Metastatic Lung Carcinoma in the Adrenal Gland (tissue), 1 donor: ENCODE measurements around a stretch of chr11.

DNA sequence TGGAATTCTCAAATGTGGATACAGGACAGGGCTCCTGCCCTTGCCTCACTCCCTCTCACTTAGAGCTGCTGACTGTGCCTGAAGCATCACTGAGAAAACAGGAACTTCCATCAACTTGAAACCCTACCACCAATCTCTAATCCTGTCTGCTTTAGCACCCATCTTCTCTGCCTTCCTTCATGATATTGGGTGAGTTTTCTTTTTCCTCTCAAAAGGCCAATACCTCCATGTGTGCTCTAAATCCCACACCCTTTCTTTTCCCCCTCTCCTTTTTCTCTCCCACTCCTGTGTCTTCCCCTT is 14.5 kb upstream of the UCP3 start:
- PRO-cap = no peak

DNA sequence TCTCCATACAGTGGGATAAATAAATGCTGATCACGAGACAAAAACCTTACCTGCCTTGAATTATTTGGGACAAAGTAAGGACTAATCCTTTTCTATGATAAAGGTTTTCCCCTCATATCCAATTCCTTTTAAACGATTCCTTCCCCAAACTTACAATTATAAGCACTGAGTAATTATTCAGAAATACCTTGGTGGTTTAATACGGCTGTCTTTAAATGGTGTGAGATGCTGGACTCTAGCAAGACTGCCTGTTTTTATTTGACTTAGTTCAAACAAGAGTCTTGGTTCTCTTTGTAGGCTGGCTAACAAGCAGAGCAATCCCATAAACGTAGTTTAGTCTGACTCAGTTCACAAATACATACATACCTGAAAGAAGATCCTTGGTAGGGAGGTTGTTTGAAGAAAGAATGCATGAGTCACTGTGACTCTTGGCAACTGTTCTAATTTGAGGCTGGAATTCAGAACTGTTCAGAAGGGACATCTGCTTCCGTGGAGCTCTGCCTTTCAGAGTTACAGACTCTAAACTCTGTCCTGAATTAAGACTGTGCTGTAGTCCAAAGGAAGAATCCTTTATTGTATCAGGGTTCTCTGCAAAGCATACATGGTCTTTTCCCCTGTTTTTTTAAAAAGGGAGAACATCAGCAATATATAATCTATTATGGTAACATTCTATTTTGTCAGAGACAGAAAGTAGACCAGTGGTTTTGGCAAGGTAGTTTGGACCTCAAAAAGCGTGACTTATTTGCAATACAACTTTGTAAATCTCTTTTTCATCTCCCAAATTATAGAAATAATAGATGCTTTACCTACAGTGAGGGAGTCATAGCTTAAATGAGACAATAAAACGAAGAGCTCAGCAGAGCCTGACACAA is 32.2 kb downstream of the C2CD3 start:
- PRO-cap = bidirectional peak, plus-strand start at position 471 of the sequence, minus-strand start at position 335 of the sequence

GRCh38 chr11:74257903-74258411 is 53.5 kb downstream of the P4HA3 start:
- PRO-cap = no peak

DNA sequence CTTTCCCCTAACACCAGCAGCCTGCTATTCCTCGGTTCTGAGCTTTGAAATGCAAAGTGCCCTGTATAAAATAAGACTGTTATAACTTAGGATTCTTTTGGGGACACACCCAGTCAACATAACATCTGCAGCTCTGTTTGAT is 1.4 kb downstream of the RNF169 start:
- PRO-cap = no peak

GRCh38 chr11:75168361-75169093 is 17.6 kb downstream of the SLCO2B1 start:
- PRO-cap = no peak

- PRO-cap = no peak
Observed at GRCh38 chr11:75261915-75262327, 21.3 kb downstream of the TPBGL start.

DNA sequence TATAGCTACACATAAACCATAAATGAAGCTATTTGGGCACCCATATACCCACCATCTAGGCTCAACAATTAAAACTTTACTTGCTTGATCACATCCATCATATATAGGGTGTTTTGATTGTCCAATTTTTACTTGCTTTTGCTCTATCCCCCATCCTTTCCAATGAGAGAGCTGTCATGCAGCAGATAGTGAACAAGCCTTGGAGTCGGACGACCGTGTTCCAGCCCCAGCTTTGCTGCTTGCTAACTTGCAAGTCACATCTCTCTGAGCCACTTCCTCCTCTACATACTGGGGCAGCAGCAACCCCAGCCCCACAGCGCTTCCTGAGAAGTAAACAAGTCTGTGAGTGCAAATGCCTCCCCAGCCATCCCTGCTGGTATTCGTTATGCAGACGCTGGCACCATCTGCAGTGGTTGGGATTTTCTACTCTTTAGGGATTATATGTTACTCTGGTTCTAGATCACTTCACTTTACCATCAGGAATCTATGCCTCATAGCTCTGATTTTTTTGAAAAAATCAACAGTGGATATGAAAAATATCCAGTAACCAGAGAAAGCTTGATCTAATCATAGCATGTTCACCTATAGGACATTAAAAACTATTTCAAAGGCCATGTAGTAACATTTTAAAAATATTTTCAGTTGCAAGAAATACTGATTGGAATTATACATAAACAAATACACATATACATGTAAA is 35.0 kb downstream of the TPBGL start:
- PRO-cap = no peak

GRCh38 chr11:75327901-75328560 is 23.4 kb downstream of the ARRB1 start:
- PRO-cap = no peak

DNA sequence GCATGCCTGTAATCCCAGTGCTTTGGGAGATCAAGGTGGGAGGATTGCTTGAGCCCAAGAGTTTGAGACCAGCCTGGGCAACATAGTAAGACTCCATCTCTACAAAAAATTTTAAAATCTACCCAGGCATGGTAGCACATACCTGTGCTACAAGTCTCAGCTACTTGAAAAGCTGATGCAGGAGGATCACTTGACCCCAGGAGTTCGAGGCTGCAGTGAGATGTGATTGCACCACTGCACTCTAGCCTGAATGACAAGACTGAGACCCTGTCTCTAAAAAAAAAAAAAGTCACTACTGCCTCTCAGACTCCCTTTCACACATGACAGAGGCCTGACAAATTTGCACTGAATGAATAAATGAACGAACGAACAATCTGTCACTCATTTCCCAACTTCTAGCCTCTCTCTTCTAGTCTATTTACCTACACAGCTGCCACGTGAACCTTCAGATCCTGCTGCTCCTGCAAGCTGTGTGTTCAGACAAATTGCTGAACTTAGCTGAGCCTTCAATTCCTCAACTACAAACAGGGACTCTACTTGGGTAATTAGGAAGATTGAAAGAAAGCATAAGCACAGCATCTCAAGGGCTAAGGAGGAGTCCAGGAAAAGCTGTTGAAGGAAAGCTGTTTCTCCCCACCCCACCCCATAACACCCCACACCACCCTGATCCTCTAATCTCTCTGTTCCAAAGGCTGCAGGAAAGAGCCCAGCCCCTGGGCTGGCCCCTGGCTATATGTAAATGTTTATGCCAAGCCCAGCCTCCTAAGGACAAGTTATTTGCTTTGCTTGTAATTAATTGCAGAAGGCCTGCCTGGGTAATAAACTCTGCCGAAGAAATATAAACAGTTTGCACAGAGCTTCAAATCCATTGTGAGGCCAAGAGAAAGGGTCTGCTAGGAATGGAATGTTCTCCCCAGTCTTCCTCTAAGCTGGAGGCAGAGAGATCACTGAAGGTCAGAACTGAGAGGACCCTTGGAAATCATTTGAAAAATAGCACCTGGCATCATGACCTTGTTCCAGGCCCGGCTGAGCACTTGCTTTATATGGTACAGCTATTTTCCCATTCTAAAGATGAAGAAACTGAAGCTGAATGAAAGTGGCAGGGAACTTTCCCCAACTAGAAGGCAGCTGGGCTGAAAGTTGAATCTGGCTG is 21.4 kb downstream of the ARRB1 start:
- PRO-cap = no peak

GRCh38 chr11:75380677-75380943 is 18.7 kb upstream of the RPS3 start:
- PRO-cap = no peak

DNA sequence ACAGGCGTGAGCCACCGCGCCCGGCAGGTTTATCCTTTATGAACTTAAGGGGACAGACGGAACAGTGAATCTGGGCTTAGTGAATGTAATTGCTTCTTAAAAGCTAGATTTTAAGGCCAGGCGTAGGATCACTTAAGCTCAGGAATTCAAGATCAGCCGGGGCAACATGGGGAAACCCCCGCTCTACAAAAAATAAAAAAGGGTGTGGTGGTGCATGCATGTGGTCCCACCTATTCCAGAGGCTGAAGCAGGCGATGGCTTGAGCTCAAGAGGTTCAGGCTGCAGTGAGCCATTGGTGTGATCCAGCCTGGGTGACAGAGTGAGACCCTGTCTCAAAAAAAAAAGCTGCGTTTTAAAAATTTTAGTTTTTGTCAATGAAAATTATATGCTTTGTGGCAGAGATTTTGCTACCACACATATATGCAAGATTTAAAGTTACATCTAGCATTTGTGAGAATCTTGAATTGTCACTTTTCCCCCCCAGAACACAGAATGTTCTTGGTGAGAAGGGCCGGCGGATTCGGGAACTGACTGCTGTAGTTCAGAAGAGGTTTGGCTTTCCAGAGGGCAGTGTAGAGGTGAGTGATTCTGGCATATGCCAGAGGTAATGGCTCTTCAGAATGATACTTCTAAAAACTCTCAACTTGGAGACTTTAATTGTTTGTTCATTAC is 2.0 kb downstream of the RPS3 start:
- PRO-cap = no peak

GRCh38 chr11:75534290-75535025 is 8.7 kb upstream of the GDPD5 start:
- PRO-cap = no peak

- PRO-cap = no peak
Observed at GRCh38 chr11:75573101-75574099, 11.3 kb downstream of the SERPINH1 start.

DNA sequence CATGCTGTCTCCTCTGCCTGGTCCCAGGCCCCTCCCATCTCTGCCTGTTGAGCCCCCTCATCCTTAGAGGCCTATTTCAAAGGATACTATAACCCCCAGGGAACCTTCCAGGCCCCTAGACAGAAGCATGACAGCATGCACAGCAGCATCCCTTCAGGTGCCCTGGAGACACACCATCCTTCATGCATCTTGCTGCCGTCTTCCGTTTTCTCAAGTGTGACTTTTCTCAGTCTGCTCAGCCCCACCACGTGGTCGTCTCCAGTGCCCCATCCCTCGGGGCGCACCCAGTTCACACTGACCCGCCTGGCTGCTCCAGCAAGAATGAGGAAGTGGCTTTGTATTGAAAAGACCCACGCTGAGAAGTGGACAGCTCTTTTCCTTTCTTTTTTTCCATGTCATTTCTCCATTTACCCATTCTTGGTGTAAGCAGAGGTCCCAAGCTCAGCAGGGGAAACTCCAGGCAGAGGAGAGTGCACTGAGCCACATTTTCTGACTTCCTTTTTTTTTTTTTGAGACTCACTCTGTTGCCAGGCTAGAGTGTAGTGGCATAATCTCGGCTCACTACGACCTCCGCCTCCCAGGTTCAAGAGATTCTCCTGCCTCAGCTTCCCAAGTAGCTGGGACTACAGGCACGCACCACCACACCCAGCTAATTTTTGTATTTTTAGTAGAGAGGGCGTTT is 14.5 kb downstream of the SERPINH1 start:
- PRO-cap = no peak

GRCh38 chr11:75598959-75599319 is 36.9 kb downstream of the SERPINH1 start:
- PRO-cap = no peak

- PRO-cap = no peak
Observed at GRCh38 chr11:75715619-75715999, 2.0 kb upstream of the MOGAT2 start.

DNA sequence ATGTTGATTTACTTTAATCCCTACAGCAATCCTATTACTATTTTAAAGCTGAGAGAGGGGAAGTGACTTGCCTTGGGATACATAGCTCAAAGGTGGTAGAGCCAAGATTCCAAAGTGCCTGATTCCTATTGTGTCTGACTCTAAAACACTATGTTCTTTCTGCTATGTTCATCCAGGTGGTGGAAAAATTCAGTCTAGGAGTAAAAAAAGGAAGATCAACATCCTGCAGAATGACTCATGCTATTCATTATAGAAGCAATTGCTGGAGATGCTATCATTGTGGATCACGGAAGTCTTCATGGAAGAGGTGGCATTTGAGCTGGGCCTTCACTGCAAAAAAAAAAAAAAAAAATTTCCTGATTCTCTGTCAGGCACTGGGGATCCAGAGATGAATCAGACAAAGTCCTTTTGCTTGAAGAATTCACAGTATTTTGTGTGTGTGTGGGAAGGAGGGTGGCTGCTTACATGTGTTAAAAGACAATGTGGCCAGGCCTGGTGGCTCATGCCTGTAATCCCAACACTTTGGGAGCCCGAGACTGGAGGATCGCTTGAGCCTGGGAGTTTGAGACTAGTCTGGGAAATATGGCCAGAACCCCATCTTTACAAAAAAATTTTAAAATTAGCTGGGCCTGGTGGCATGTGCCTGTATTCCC is 1.4 kb upstream of the UVRAG start:
- PRO-cap = no peak

GRCh38 chr11:76501066-76502302 is 56.7 kb downstream of the EMSY start:
- PRO-cap = no peak

GRCh38 chr11:76615917-76616360 is 54.6 kb downstream of the LRRC32 start:
- PRO-cap = no peak

DNA sequence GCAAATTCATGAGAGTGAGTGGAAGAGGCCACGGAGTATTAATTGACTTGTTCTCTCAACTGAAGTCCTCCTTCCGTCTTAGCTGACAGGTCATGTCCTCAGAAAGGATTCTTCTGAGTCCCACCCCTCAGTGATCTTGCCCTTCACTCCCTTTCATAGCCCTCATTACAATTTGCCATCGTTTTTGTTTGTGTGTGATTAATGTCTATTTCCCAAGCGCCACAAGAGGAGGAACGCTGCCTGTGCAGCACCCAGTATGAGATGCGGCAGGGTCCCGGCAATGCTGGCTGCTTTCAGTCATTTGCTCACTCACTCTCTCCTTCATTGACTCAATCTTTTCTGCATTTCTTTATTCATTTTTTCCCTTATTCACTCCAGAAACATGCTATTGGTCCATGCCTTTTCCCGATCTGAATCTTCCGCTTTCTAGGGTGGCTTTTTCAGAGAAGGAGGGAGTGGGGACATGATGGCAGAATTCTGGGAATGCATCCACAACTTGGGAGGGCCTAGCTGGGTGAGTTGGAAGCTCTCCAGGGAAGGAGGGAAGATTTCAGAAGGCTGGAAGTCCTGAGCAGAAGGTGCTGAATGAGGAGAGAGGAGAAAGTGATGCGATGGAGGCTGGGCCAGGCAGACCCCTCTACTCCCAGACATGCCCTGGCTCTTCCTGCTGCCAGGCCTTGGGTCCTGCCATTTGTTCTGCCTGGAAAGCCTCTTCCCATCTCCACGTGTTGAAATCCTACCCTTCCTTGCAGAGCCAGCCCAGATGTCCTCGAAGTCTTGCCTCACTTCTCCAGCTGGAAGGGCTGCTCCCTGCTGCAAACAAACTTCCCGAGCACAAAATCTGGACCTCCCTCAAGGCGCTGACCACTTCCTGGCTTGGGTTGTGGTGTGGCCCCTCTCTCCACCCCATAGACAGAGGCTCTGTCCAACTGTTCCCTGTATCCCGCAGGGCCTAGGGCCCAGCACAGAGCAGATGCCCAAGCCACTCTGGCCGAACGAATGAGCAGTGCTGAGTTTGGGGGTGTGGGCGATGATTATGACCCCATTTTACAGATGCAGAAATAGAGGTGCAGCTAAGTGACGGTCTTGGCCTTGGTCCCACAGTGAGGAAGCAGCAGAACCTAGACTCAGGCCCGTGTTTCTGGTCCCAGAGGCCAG is 16.9 kb downstream of the LRRC32 start:
- PRO-cap = no peak